ENCODE results near the gene AACS.

- RRBS, result 11% methylated on average over 7 of the region's 32 CpGs
Measured at GRCh38 chr12:124554191-124555132, 12.9 kb downstream of the NCOR2 start.

- RRBS, result no CpG with 5 or more reads among the region's 16 CpGs
Measured at GRCh38 chr12:124673744-124674597, 106.6 kb upstream of the NCOR2 start.

DNA sequence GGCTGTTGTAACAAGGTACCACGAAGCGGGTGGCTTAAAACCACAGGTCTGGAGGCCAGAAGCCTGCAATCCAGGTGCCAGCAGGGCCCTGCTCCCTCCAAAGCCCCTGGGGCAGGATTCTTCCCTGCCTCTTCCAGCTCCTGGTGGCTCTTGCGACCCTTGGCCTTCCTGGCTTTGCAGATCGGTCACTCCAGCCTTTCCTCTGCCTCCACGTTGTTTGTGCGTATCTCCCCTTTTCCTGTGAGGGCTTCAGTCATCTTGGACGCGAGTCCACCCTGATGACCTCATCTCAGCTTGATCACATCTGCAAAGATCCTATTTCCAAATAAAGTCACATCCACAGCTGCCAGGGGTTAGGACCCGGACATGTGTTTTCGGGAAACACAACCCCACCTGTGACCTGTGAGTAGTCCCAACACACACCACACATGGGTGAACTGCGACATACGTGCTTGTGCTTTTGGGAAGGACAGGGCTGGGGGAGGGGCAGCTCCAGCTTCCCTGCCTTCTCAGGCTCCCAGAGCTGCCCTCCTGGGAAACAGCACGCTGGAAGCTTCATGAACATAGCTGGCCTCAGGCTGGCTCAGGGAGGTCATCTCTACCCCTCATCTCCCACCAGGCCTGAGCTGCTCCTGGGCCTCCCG is 114.5 kb upstream of the NCOR2 start:
- RRBS, result no CpG with 5 or more reads among the region's 14 CpGs

GRCh38 chr12:124683098-124683653 is 115.8 kb upstream of the NCOR2 start:
- RRBS, result no CpG with 5 or more reads among the region's 12 CpGs

DNA sequence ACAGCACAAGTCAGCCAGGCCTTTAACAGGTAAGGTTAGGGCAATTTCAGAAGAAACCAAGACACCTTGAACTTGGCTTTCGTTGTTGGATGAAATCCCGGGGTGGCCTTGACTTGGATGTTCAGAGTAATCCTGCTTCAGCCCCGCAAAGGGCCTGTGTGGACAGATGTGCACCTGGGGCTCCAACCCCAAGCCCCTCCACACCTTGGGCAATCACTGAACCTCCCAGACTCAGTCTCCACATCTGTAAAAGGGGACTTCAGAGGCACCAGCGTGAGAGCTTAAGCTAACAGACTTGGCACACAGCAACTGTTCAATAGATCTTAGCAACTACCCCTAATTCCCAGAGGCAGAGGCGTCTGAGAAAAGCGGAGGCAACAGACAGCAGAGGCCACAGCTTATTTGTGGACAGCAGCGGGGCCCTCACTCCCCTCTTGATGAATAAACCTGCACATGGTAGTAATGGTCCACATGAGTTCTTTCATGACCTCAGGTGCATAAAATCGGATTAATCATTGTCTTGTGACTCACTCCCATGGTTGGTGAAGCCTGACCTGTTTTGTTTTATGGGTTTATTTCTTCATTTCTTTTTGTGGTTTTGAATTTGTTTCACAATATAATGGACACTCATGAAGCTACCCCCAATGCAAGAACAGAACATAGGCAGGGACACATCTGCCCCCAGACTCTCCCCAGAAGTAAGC is 116.4 kb downstream of the SCARB1 start:
- RRBS, result no CpG with 5 or more reads among the region's 8 CpGs

- RRBS, result no CpG with 5 or more reads among the region's 4 CpGs
Measured at GRCh38 chr12:124765100-124765921, 98.4 kb downstream of the SCARB1 start.

DNA sequence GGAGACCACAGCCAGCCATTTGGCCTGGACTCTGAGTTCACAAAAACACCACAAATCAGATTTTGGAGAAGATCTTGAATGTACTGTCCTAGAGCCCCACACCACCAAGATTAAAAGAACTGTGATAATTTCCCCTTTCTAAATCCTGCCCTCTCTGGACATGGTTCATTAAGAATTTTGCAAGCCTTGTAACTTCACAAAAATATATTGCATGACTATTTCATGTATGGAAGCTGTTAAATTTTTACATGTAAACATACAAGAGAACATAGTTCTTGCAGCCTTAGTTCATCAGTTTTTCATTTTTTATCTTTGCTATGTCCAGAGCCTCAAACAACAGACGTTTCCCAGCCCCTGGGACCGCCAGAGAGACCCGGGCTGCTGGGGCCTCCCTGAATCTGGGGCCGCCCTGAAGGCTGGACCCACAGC is 96.9 kb downstream of the SCARB1 start:
- RRBS, result no CpG with 5 or more reads among the region's 4 CpGs

GRCh38 chr12:124773845-124774552 is 89.7 kb downstream of the SCARB1 start:
- RRBS, result 6% methylated on average over 4 of the region's 16 CpGs

DNA sequence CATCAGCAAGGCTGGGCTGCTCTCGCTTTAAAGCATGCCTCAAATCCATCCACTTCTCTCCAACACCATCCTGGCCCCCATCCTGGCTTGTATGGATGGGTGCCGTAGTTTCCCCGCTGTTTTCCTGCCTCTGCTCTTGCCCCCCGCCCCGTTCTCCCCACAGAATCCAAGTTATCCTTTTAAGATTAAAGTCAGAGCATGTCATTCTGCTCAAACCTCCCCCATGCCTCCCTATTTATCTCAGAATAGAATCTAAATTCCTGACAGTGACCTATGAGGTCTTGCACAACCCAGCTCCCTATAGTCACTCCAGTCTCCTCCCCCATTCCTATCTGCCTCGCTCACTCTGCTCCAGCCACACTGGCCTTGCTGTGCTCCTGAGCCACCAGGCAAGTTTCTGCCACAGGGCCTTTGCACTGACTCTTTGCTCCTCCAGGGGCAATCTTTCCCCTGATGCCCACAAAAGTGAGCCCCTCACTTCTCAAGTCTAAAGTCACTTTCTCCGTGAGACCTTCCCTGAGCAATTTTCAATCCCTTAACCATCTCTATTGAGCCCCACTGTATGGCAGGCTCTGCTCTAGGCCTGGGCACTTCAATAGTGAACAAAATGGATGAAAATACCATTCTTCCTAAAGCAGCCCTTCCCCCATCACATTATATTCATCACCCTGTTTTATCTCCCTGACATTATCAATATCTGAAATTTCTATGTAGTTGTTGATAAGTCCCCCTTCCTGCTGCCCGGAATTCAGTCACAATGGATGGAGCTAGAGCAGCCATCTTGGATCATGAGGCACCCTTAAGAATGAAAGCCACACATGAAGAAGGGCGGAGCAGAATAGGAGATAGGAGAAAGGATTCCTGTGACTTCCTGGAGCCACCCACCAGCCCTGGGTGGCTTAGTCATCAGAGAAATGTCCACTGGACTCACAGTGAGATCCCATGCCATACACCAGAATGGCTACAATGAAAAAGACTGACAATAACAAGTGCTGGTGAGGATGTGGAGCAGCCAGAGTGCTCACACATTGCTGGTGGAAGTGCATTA is 34.1 kb downstream of the SCARB1 start:
- RRBS, result no CpG with 5 or more reads among the region's 9 CpGs

- RRBS, result no CpG with 5 or more reads among the region's 27 CpGs
Measured at GRCh38 chr12:124855135-124856379, 8.1 kb downstream of the SCARB1 start.

GRCh38 chr12:124871453-124872374 is 8.1 kb upstream of the SCARB1 start:
- RRBS, result no CpG with 5 or more reads among the region's 20 CpGs

DNA sequence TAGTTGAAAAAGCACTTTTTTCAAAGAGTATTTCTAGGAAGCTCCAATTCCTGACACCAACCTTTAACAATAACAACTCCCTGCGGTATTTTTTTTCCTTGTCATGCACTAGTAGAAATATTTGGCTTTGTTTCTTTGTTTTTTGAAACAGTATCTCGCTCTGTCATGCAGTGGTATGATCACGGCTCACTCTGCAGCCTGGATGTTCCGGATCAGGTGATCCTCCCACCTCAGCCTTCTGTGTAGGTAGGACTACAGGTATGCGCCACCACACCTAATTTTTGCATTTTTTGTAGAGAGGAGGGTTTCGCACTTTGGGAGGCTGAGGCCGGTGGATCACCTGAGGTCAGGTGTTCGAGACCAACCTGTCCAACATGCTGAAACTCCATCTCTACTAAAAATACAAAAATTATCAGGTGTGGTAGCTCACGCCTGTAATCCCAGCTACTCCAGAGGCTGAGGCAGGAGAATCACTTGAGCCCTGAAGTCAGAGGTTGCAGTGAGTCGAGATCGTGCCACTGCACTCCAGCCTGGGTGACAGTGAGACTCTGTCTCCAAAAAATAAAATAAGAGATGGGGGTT is 3.9 kb upstream of the UBC start:
- RRBS, result no CpG with 5 or more reads among the region's 11 CpGs

- RRBS, result no CpG with 5 or more reads among the region's 27 CpGs
Measured at GRCh38 chr12:124940578-124941408, 26.3 kb upstream of the UBC start.

- RRBS, result no CpG with 5 or more reads among the region's 10 CpGs
Measured at GRCh38 chr12:125029393-125030022, 35.7 kb upstream of the AACS start.

- RRBS, result 2% methylated on average over 27 of the region's 84 CpGs
Measured at GRCh38 chr12:125064866-125065954, at the start of gene AACS. TSS of gene AACS (plus strand) at chr12:125065435.

- RRBS, result no CpG with 5 or more reads among the region's 6 CpGs
Measured at GRCh38 chr12:125073702-125074097, 8.5 kb downstream of the AACS start.

DNA sequence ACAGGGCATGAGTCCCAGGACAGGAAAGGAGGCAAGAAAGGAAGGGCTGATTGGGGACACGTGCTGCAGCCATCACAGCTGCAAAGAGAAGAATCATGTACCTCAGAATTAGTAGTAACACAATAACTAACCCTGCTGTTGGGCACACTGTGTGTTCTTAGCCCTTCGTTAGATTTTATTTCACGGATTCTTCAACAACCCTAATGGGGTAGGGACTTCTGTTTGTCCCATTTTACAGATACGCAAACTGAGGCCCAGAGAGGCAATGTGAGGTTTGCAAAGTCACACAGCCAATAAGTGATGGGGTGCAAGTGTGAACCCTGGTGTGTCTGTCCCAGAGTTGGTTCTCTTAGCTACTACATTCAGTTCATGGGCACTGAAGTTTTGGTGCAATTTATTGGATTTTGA is 5.8 kb downstream of the TMEM132B start:
- RRBS, result no CpG with 5 or more reads among the region's 4 CpGs

GRCh38 chr12:125983046-125984128 is 797.2 kb downstream of the TMEM132B start:
- RRBS, result no CpG with 5 or more reads among the region's 30 CpGs

DNA sequence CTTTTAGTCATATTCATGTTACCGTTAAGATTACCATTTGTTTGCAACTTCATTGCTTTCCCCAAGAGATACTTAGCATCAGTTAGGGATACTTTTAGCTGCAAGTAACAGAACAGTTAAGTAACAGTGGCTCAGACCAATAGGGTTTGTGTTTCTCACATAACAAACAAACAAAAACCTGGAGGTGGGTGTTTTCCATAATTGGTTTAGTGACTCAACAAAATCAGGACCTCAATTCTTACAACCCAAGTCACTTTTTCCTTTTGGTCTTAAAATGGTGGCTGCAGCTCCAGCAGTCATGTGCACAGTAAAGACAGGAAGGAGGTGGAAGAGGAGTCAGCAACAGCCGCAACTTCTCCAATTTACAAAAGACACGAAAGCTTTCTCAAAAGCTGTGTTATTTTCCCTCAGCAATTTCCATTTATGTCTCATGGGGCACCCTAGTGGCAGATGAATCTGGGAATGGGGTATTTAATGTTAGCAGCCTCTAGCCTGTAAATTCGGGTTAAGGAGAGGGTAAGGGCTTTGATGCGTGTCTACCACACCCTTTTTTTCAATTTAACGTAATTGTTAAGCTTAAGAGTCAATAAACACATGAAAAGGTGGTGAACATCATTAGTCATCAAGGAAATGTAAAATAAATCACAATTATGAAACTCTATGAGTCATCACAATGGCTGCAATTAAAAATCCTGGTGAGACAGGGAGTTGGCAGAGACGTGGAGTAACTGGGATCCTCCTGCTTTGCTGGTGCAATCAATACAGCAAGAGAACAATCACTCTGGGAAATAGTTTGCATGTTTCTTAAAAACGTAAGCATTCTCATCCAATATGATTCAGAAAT is 865.3 kb downstream of the TMEM132B start:
- RRBS, result no CpG with 5 or more reads among the region's 8 CpGs

DNA sequence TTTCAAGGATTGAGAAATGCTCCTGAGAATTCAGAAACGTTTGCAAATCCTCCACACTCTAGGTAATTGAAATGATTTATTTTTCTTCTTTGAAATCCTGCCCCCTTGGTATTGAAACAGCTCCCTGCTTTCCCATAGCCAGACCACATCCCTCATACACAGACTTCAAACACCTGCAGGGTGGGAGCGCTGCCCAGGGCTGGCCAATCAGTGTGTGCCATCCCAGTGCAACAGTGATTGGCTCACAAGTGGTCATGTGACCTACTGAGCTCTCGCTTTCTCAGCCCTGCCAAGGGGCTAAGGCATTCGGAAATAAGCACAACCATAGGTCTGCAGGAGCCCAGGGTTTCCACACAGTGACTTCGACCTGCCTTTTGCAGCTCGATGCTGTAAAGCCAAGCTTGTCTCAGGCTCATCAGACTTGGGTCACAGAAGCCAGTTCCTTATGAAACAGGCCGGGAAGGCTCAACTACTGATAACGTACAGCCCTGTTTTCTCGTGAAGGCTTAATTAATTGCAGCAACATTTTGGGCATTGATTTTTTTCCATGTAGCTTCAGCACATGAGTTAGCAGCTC is 970.6 kb downstream of the TMEM132B start:
- RRBS, result no CpG with 5 or more reads among the region's 9 CpGs